Measurements from ENCODE around the genes HYAL1, IQCF1 and ABHD14B.

GRCh38 chr3:50167137-50167706 lies 12.1 kb downstream of the SEMA3F start:
- RRBS, result 5% methylated on average over 4 of the region's 16 CpGs

- RRBS, result 81% methylated on average over 2 of the region's 10 CpGs
These were observed 3.3 kb upstream of the SLC38A3 start for GRCh38 chr3:50201561-50202362.

GRCh38 chr3:50262767-50264058 lies 5.7 kb upstream of the SEMA3B start:
- RRBS, result no CpG with 5 or more reads among the region's 13 CpGs

GRCh38 chr3:50266436-50267122 lies 2.4 kb upstream of the SEMA3B start:
- RRBS, result no CpG with 5 or more reads among the region's 8 CpGs

GRCh38 chr3:50275244-50275943 lies 3.5 kb upstream of the LSMEM2 start:
- RRBS, result 84% methylated on average over 8 of the region's 60 CpGs

DNA sequence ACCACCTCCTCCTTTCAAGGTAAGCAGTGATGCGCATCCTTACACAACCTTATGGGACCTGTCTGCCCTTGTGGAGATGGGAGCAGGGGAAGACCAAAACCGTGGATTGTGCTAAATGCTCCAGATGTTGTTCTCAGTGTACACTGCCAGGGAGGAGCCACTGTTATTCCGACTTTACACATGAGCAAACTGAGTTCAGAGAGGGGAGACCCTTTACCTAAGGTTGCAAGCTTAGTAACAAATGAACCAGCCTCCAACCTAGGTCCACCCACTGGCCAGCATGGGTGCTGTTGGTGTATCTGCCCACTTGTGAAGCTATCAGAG lies 640 bp upstream of the LSMEM2 start:
- RRBS, result no CpG with 5 or more reads among the region's 3 CpGs

- RRBS, result no CpG with 5 or more reads among the region's 24 CpGs
These were observed 484 bp upstream of the HYAL3 start for GRCh38 chr3:50299484-50300294.

GRCh38 chr3:50302832-50304005 lies at the start of gene HYAL1:
Gene HYAL1, minus strand, starts transcription at chr3:50303574.
- RRBS, result no CpG with 5 or more reads among the region's 25 CpGs

DNA sequence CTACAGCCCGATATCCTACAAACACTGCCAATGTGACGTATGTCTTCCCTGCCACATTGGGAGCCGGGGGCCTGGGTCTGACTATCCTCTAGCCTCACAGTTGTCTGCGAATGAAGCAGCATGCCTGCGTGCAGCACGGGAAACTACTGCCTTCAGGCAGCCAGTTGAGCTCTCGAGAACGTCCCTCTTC lies 324 bp downstream of the NPRL2 start:
- RRBS, result 13% methylated on average over 3 of the region's 8 CpGs

DNA sequence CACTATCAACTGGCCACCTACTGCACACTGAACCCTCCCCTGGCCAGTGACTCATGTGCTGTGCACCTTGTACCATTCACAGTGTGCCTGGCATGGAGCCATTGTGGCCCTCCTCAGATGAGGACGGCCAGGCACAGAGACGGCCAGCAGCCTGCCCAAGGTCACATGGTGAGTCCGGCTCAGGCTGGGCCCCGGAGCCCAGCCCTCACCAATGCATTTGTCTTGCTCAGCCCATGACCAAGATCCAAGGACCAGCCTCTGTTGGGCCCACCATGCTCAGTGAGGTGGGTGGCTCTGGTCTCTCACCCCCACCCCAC lies 35.8 kb upstream of the TMEM115 start:
- RRBS, result no CpG with 5 or more reads among the region's 4 CpGs

- RRBS, result no CpG with 5 or more reads among the region's 6 CpGs
These were observed 11.3 kb downstream of the HEMK1 start for GRCh38 chr3:50580653-50581052.

- RRBS, result no CpG with 5 or more reads among the region's 10 CpGs
These were observed 14.4 kb downstream of the HEMK1 start for GRCh38 chr3:50583459-50584357.

DNA sequence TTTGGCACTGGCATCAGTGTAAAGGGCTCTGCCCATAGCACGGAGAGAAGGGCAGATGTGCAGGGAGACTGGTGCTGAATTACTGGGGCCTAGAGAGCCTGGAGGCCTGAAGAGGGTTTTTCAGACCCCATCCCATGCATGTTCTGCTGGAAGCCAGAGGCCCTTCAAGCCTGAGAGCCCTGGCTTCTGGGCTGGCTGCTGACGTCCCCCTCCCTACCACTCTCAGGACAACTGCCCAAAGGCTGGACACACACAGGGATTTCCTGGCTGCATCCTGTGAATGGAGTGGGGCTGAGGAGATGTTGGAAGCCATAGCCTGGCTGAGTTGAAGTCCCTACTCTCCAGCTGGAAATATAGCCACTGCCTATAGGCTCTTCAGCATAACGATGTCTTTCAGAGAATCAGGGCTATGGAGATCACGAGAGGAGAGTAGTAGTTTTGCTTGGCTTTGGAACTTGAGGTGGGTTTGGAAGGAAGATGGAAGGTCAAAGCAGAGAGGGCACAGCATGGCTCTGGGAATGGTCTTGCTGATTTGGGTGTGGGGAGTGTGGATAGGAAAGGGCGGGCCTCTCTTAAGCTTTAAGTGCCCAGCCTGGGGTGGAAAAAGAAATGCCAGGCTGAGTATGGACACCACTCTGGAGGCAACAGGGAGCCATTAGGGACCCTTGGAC lies 16.8 kb upstream of the DOCK3 start:
- RRBS, result no CpG with 5 or more reads among the region's 5 CpGs

- RRBS, result no CpG with 5 or more reads among the region's 7 CpGs
These were observed 350.5 kb downstream of the DOCK3 start for GRCh38 chr3:51025205-51025671.

GRCh38 chr3:51398240-51398725 lies 7.2 kb downstream of the RBM15B start:
- RRBS, result no CpG with 5 or more reads among the region's 3 CpGs

GRCh38 chr3:51903166-51903485 lies at the start of gene IQCF1:
Gene IQCF1, minus strand, starts transcription at chr3:51903353.
- RRBS, result no CpG with 5 or more reads among the region's 1 CpG

DNA sequence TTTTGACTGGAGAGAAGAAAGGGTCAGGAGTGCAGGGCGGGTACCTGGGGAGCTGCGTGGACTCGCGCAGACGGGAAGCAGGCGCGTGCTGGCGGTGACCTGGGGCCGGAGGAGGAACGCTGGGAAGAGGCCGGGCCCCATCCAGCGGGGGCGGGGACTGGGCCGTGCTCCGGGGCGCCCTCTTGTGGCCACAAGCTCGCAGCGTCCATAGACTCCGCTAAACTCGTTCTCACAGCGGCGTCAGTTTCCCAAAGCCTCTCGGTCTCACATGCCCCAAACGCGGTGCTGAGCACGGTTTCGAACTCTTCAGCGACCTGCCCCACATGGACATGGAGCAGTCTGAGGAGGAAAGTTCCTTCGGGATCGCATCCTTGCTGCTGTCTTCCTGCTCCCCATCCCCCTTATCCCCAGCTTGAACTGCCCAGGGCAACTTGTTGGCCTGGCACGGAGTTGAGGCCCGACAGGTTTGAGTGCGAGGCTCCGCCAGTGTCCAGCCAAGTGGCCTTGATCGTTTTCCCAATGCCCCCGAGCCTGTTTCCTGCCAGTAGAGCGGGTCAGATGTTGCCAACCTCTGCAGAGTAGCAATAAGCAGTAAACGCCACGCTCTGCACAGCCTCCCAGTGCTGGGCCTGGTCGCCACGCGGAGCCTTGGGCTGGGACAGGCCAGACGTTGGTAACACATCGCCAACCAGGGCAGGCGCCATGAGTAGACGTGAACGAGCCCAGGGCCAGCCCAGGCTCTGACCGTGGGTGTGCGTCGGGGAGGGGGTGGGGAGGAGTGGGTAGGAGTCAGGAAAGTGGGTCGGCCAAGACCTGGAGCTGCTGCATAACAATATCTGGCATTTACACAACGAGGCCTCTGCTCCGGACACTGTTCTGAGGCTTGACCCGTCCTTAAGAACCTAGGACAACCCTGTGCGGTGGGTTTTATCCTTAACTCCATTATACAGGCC lies at the start of gene ABHD14B:
Gene ABHD14B (minus strand): TSS at position 129 of the 953 bp plus-strand sequence.
- RRBS, result 2% methylated on average over 5 of the region's 55 CpGs

DNA sequence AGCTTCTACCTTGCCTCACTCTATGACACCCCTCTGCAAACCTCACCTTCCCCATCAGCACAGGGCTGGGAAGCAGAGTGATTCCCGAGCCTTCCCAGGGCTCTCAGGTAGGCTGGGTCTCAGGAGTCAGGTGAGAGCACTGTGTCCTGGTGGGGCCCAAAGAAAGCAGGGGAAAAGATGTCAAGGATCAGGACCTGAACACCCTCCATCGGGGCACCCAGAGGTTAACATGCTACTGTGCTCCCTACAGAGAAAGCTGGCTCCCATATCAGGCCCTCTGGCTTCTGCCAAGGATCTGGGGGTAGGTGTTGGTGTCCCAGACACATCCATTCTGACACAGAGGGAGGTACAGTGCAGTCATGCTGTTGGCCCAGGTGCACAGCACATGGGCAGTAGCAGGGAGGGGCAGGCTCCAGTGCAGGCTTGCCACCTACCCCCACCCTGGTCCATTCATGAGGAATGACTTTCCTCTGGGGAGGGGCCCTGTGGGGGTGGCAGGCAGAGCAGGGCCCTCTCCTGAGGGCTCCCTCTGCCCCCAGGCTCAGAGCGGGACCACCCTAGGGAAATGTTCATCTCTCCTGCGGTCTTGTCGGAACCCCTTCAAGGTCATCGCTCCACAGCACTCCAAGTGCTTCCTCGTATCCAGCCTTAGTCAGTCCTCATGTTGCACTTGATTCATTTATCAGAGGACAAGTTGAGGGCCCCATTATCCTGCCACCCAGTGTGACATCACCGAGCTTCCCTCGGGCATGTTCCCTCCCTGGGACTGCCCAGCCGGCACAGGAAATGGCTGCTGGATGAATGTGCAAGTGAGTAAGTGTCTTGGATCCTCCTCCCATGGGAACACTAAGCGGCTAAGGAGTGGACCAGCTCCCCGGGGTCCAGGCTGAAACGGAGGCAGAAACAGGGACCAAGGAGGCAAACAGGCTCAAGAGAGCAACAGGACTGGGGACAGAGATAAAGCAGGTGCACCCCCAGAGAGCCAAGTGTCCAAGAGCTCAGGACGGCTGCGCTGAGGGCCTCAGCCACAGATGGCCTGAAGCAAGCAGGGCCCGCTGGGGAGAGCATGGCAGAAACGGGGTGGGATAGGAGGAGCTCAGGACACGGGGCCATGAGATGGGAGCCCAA lies 10.0 kb downstream of the DUSP7 start:
- RRBS, result 4% methylated on average over 3 of the region's 18 CpGs

DNA sequence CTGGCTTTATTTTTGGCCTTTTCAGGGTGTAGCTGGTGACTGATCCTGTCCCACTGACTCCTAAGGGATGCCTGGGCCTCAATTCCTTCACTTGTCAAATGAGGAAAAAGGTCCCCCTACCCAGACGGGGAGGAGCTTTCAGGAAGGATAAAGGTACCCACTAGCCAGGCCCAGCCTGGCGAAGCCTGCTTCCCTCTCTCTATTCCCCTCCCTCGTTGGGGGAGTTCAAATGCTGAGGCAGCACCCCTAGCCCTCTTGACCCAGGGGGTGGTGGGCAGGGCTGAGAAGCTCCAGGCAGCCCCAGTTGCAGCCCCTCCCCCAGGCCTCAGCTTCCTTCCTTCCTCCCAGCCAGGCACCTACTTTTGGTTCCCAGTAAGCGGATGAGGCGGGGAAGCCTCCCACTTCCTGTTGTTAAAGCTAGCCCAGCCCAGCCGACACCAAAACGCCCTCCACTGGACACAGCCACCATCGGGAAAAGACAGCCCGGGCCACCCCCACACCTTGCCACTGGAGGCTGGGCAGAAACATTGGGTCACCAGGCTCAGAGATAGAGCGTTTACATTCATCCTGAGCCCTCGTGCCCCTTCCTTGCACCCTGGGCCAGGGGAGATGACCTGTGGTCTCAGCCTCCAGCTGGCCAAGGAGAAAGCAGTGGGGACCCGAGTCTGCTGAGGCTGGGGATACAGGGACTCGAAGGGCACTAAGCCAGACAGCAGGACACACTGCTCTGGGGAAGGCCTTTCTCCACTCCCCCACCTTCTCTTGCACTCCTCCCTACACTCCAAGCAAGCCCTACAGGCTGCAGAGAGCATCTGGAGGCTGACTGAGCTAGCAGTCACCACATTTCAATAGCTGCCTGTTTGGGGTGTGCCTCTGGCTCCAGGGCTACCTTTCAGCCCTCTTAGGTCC lies 3.5 kb downstream of the DUSP7 start:
- RRBS, result no CpG with 5 or more reads among the region's 13 CpGs

DNA sequence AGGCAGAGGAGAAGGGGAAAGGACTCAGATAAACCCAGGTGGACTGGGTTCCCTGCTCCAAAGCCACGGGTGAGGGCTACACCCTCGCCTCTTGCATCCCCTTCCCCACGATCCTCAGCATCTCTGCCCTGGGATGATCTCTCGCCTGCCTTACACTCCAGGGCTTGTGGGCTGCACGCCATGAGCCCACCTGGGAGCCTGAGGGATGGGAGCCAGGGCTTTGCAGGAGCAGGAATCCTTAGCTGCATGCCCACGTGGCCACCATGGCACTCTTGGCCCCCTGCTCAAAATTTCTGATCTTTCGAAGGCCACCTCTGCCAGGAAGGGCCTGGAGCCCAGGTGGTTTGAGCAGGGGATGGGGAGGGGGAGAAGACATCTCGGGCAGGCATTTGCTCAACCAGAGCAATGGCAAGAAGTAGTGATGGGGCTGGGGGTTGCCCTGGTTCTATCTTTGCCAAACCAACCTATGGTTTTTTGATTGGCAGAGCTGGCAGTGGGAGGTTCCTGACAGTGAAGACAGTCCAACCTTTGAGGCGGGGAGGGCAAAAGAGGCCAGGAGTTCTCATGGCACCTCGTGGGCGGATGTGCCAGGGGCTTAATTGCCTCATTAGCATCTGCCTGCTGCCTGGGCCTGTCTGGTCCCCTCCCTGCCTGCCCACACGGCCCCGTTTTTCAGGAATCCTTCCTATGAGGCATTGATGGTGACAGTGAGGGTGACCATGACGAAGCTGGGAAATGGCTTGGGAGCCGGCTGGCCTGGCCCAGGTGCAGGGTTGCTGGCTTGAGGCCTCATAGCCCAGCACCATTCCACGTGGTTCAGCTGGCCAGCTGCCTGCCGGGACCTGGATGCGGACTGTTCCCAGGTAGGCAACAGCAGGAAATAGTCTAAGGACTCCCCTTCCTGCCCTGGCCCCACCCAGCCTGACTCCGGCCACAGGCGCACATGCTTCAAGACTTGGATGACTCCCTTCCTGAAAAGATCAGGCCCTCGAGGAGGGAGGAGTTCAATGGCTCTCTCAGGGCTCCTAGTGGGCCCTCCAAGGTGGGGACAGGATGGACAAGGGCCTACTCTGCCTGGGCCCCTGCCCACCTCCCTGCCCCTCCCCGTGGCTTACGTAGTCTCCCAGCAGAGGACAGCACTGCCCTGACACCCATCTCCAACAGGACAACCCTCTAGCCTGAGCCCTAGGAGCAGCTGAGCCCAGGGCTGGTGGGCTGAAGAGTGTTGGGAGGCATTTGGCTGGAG lies 8.7 kb upstream of the DUSP7 start:
- RRBS, result 3% methylated on average over 5 of the region's 23 CpGs